ENCODE data around the genes CCDC88C and TC2N.

- PRO-cap, result no peak
Measured at GRCh38 chr14:91339716-91340306, 77.8 kb downstream of the CCDC88C start.

- PRO-cap, result no peak
Measured at GRCh38 chr14:91352632-91353038, 65.0 kb downstream of the CCDC88C start.

DNA sequence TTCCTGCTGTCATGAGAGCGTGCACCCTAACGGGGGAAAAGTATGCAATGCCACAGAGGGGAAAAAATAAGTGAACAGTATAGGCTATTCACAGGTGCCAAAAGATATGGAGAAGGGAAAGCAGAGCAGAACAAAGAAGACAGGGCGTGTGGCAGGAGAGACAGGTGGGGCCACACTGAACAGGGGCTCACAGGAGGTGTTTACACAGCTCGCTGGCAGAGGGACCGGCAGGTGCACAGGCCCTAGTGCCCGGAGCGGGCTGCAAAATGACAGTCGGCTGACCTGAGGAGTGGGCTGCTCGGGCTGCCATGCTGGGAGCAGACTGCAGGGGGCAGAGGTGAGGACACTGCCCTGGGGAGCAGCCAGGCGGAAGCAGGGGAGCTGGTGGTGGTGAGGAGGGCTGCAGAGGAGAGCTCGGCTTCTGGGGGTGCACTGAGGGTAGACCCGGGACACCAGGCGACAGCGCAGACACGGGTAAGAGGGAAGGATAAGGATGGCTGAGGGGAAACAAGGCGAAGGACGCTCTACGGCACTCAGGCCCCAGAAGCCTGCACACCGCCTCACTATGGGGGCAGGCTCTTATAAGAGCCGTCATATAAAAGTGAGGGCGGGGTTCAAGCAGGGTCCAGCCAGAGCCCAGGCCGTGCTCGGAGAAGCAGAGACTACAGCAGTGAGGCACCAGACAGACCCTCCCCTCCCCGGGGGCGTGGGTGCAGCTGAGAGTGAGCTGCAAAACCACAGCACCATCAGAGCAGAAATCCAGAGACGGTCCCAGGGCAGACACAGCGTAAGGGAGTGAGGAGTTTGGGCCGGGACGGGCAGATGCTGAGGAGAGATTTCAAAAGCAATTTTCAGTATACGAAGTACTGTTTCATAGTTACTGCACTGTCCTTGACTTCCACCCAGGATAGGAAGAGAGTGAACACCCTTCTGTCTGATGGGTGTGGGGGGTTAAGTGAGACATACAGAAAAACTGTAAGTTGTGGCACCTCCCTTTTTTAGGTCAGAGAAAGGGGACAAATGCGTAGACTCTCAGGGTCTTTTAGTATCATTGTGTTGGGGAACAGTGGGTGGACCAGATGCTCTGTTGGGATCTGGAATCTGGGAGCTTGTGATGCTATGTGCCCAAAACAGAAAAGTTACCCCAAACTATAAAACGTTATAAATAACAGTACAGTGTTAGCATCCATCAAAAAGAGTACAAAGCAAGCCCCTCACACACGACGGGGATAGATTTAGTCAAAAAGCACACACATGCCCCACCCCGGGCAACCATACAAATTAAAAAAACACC lies 62.4 kb downstream of the CCDC88C start:
- PRO-cap, result no peak

DNA sequence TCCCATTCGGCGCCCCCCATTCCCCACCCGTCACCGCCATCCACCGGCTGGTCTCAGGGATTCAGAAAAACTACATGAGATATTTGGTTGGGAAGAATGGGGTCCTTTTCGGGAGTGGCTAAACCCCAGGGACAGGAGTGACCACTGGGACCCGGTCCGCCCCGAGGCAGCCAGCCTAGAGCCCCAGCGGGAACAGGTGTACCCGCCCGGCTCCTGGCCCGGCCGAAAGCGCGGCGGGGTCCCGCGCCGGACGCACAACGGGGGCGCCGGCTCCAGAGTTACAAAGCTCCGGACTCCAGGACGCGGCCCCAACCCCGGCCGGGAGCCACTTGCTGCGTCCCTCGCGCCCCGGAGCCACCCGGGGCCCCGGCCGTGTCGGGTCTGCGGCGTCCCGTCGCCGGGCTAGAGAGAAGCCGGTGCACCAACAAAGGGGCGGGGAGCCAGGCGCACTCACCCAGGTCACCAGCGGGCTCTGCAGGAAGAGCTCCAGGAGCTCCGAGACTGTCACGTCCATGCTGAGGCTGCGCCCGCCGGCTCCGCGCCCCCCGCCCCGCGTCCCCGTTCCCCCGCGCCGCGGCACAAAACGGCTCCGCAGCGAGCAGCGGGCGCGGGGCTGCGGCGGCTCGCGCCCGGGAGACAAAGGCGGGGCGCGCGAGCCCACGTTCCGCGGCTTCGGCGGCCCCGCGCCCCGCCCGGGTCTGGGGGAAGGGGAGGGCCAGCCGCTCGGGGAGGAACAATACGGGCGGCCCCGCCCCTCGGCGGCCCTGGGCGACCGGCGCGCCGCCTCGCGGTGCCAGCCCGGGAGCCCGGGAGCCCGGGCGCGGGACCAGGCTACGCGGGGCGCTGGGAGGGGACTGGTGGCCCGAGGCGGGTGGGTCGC lies at the start of gene CCDC88C:
Gene CCDC88C, minus strand, starts transcription at position 644 of the 880 bp plus-strand sequence.
- PRO-cap, result no peak

- PRO-cap, result no peak
Measured at GRCh38 chr14:91418434-91419515, 1.2 kb upstream of the CCDC88C start.

GRCh38 chr14:91867332-91867969 lies at the start of gene TC2N:
Gene TC2N, minus strand, starts transcription at chr14:91867536.
- PRO-cap, result no peak

DNA sequence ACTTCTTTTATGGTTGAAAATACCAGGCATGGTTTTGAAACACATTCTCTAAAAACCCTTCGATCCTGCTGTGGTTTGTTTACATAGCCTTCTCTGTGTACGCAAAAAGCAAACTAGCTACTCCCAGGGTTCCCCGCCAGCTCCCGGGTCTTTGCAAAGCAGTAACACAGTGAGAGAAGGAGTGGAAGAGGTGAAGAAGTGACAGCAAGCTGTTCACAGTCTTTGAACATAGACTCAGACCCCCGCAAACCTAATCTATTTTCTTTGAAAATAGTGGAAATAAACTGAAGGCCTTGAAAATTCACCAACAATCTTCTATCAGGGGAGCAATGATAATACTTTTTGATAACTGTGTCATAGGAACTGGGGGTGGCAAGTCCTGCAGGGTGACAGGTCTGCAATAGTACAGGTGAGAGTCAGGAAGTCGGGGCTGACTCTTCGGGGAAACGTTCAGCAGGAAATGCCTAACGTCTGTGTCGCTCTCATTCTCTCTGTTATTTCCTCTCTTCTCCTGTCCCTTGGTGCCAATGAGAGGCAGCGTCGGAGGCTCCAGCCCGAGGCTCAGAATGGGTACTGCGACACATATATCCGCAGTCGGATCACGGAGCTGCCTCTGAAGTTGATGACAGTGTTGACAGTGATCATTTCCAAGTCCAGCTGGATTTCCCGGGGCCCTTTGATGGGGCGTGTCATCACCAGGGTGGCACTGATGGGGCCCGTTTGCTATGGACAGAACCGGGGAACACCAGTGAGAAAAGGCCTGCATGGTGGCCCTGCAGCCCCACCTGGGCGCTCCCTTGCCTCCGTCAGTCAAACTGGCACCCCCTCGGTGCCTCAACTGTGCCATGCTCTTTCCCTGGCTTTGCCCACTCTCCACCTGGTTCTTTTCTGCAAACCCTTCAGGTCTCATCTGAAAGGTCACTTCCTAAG lies 2.6 kb upstream of the TC2N start:
- PRO-cap, result no peak

GRCh38 chr14:91882810-91883303 lies 15.5 kb upstream of the TC2N start:
- PRO-cap, result no peak

GRCh38 chr14:91899013-91899765 lies 31.9 kb upstream of the TC2N start:
- PRO-cap, result no peak

- PRO-cap, result no peak
Measured at GRCh38 chr14:91903215-91903656, 35.9 kb upstream of the TC2N start.

DNA sequence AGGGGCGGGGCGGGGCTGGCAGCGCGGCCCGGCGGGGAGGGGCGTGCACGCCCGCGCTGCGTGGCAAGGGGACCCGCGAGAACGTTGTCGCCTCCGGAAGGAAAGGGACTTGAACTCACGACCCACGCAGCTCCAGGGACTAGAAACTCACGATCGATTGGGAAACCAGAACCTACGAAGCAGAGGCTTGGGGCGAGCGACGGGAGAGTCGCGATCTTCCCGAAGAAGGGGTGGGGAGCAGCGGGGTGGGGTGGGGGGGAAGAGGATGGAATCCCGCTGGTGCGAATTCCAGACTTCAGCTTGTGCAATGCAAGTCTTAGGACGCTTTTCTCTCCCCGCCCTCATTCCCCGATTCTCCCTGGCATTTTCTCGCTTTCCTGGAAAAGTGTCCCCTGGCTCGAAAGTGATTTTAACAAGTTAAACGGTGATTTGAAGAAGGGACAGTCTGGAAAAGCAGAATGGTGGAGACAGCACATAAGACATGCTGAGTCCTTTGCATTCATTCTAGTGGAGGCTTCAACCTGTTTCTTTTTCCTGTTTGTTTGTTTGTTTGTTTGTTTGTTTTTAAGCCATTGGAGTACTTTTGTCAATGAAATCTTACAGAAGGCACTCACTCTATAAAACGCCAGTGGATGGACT lies 384 bp upstream of the FBLN5 start:
- PRO-cap, result bidirectional peak, plus-strand start at position 56 of the sequence, minus-strand start outside the sequence

DNA sequence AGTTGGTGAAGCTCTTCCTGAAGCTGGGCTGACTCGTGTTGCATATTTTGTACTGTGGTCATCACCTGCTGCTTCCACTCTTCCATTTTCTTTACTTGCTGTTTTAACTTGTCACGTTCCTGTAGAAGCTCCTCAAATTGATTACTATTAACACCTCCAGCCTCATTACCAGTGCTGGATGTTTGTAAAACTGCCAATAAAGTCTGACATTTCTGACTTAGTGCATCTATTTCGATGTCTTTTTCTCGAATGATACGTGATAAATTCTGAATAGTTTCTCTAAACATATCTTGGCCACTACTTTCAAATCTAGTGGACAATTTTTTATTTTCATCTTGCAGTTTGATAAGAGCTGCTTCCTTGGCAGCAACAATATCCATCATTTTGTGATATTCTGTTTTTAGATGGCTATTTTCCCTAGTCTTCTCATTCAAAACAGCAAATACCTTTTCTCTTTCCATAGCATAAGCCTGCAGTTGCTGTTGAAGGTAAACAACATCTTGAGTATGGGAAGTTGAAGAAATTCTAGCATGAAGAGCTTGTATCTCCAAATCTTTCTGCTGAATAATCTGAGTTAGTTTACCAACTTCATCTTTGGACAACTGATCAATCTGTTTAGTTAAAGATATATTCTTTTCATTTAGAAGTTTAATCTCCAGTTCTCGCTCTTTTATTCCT lies 35.5 kb downstream of the TRIP11 start:
- PRO-cap, result no peak

GRCh38 chr14:92442892-92443526 lies 70.6 kb upstream of the RIN3 start:
- PRO-cap, result no peak

DNA sequence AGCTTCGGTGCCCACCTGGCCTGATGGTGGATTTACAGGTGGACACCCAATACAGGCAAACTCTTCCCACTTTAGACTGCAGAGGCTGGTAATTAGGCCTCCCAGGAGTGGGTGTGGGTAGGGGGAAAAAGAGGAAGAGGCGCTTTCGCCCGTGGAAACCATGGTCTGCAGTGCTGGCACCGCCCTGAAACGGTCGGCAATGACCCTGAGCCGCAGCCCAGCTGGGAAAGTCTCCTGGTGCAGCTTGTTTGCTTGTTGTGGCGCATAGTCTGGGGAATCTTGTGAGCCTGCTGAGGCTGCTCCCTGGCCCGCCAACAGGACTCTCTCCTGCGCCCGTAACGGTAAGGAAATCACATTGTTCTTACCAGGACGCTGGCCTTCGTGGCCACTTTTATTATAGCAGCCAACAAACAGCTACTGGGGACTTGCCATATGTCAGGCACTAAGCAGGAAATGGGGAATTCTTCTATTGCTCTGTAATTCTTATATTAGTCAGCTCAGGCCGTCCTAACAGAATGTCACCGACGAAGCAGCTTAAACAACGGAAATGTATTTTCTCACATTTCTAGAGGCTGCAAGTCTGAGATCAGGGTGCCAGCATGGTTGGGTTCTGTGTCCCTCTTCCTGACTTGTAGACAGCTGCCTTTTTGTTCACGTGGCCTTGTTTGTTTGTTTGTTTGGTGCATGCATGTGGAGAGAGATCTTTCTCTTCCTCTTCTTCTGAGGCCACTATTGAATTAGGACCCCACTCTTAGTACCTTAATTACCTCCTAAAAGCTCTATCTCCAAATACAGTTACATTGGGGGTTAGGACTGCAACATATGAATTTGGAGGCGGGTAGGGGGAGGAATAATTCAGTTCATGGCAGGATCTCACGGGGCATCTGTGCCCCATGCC lies 52.5 kb upstream of the RIN3 start:
- PRO-cap, result unidirectional peak, minus-strand start at position 322 of the sequence

- PRO-cap, result no peak
Measured at GRCh38 chr14:92507165-92507743, 6.3 kb upstream of the RIN3 start.

DNA sequence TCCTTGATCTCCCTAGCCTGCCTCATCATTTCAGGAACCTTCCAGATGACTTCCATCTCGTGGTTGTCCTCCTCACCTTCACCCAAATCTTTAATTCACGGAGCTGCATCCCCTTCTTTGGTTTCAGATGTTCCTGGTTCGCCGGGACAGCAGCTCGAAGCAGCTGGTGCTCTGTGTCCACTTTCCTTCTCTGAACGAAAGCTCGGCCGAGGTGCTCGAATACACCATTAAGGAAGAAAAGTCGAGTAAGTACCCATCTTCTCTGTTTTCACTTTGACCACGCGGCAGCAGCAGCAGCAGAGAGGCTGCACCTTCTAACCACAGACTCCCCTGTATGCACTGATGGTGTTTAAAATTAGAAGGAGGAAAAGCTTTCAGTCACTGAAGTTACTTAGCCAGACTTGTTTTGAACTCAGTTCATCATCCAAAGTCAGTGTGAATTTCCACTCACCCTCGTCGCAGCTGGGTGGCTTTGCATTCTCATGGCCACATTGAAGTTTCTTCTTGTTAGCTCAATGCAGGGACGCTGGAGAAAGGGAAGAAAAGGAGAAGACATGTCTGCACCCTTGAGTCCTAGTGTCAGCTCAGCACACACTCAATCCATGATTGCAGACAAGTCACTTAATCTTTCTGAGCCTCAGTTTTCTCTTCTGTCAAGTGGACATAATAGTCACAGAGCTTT lies 63.8 kb downstream of the RIN3 start:
- PRO-cap, result no peak

GRCh38 chr14:92601670-92602649 lies 88.4 kb downstream of the RIN3 start:
- PRO-cap, result bidirectional peak, plus-strand start at chr14:92602359, minus-strand start at chr14:92602170

DNA sequence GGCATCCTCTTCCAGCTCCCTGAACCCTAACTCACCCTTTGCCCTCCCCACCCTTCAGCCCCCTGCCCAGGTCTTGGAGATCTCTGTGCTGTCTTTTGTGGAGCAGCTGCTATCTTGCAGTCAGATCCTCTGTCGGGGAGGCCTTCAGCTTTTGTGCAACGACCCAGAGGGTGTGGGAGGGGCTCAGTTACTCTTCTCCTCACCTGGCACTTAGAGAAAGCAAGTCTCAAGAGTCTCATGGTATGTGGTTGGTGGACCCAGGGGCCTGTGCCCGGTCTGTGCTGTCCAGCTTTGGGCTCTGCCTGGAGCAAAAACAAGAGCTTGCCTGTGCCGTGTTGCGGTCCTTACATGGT lies 89.7 kb downstream of the RIN3 start:
- PRO-cap, result unidirectional peak, minus-strand start at position 300 of the sequence

GRCh38 chr14:92633180-92633692 lies 115.2 kb downstream of the LGMN start:
- PRO-cap, result no peak

GRCh38 chr14:92668278-92668746 lies 80.1 kb downstream of the LGMN start:
- PRO-cap, result no peak